ENCODE results near the genes GPR160 and TNIK.

- RRBS, result no CpG with 5 or more reads among the region's 1 CpG
Measured at GRCh38 chr3:169205929-169206441, 457.5 kb downstream of the MECOM start.

GRCh38 chr3:169266983-169267435, 396.5 kb downstream of the MECOM start:
- RRBS, result no CpG with 5 or more reads among the region's 4 CpGs

DNA sequence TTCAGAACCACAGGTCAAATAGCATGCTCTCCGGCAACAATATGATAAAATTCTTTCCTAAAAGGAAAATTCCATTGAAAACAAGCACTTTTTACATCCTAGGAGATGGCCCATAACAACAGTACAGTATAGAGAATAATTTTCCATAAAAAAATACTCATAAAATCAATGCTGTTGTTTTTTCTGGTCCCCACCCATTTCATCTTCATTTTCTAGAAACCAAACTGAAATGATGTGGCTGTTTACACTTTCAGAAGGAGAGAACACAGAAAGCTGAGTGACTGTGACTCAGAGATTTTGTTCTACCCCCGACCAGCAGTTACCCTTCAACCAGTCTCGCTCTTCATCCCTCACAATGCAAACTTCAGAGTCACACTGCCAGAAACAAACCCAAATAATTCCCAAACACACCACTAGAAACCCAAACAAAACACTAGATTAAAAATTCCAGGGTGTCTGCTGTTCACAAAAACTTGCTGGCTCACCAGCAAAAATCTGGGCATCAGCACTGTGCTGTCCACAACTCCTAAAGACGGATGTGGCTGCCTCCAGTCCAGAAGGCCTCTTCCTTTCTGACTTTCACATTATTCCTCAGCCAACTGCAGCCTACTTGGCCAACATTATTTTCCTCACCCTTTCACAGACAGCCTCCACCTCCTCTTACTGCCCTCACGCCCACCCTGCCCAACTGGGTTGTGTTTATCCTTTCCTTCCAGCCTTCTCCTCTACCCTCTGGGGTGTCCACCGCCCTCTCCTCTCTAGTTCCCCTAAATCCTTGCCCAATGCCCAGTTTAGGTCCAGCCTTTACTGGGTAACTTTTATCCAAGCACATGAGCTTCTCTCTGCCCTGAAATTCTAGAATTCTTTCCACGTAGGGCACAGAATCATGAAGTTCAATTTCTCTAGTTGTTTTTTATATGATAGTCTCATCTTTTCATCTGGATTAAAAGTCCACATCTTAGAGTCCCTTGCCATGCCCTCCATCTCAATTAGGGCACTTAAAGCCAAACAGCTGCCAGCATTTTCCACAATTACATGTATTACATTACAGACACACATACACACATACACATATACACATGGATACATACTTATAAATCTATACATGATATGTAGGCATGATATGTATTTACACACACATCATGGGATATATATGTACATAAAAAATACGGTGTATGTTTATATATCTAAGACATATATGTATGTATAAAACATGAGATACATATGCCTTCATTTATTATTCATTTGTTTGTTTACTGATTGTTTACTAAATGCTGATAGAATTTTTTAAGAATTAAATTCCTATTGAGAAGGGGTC, 71.3 kb downstream of the MECOM start:
- RRBS, result no CpG with 5 or more reads among the region's 8 CpGs

DNA sequence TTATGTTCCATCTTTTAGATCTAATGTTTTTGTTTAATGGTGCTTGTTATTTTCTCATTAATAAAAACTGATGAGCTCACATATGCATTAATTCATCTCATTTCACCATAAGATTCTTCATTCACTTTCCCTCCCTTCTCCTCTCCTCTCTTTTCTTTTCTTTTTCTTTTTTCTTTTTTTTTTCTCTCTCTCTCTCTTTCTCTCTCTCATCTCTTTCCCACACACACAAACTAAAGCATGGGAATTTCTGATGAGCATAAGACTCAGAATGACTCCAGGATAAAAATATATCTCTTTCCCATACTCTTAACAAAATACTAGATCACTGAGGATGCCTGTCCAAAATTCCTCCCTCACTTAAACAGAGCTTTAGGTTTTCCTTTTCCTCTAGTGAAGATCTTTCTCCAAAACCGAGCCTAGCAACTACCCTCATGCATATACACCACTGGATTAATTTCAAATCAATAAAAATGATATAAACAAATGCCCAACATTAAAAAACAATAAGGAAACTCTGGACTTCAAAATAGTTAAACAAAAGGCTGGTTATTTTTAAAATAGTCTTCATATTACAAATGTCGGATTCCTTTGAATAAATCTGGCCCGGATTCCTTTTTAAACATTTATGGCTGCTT, 49.5 kb downstream of the MECOM start:
- RRBS, result no CpG with 5 or more reads among the region's 3 CpGs

GRCh38 chr3:169658263-169659048, 5.1 kb downstream of the MECOM start:
- RRBS, result 4% methylated on average over 6 of the region's 27 CpGs

DNA sequence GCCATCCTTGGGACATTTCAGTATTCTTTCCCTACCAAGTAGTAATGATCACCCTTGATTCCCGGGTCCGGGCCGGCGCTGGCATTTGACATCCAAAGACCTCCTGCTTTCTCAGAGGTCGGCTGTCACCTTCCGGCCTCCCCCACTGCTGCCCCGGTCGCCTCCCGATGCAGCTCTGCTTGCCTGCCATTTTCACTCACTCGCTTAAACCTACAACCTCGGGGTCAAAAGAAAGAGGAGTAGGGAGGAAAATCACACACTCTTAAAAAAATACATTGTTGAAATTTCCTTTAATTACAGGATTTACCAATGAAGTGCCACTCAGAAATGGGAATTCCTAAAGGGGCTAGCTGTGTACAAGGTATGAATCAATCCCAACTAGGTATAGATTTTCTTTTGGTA, 745 bp upstream of the MECOM start:
- RRBS, result 11% methylated on average over 4 of the region's 11 CpGs

DNA sequence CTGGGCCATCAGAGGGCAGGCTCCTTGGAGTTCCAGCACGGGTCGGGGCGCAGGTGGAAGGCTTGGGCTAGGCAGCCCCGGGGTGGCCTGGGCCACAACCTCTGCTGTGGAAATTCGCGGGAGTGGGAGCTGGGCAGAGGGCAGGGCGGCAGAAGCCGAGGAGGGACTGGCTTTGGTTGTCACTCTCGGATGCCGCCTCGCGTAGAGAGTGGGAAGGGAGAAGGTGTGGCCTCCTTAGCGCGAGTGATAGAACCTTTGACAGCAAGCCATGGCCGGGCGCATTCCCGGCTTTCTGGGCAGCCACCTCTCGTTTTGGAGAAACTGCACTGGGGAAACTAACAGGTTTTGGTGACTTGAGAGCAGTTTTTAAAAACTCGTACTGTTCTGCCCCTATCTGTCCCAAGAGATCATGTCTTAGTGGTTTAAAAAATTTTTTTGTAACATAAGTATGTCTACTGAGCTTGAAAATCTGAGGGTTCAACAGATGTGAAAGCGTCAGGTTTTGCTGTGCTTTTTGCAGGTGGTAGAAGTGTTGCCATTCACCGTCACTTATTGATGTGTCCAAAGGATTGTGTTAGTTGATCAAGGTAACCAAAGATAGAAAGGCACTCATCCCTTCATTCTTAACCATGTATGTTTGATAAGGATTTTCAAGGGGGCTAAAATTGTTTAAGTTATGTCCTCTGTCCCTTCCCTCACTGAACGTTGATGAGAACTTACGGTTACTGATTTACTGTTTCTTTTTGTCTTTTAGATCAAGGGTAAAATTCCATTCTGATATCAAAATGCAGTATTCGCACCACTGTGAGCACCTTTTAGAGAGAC, 527 bp downstream of the MYNN start:
- RRBS, result under 1% methylated on average over 2 of the region's 24 CpGs

- RRBS, result no CpG with 5 or more reads among the region's 1 CpG
Measured at GRCh38 chr3:169871350-169871849, 1.7 kb upstream of the LRRC31 start.

DNA sequence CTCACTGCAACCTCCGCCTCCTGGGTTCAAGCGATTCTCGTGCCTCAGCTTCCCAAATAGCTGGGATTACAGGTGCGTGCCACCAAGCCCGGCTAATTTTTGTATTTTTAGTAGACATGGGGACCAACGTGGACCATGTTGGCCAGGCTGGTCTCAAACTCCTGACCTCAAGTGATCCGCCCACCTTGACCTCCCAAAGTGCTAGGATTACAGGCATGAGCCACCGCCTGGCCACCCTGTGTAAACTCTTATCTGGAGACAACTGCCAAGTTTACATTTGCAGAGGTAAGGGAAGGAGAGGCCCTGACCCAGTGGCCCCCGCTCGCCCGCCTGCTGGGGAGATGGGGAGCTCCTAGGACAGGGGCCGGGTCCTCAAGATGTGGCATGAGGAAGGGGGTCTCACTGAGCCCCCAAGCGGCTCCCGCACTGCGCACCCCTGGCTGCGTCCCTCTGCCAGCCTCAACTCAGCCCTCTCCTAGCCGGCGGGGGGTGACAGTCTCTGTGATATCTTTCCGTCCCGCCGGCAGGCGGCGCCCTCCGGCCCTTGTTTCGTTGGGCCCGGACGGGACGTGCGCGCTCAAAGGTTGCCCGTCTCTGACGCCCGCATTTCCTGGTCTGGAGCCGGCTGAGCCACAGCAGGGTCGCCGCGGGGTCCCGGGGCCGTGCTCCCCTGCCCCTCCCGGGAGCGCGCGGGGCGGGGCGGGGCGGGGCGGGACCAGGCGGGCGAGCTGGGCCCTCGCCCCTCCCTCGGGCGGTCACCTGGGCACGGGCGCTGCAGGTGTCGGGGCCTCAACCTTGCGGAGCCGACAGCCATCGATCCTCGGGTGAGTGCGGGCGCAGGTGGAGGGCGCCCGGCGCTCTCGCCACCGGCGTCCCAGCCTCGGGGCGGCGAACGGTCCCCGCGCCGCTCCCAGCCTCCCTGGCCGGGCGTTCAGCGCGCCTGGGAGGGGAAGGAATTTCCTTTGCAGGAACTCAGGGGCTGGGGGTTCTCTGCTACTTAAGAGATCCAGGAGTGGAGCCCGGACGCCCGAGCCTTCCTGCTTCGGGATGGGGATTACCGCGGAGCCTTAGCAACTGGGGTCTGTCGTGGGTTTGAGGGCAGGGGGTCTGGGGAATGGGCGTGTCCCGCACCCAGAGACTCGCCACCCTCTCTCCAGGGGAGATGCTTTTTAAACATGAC, at the start of gene GPR160:
TSS of gene GPR160 (plus strand) at position 604 of the 1,180 bp plus-strand sequence.
- RRBS, result 2% methylated on average over 25 of the region's 88 CpGs

DNA sequence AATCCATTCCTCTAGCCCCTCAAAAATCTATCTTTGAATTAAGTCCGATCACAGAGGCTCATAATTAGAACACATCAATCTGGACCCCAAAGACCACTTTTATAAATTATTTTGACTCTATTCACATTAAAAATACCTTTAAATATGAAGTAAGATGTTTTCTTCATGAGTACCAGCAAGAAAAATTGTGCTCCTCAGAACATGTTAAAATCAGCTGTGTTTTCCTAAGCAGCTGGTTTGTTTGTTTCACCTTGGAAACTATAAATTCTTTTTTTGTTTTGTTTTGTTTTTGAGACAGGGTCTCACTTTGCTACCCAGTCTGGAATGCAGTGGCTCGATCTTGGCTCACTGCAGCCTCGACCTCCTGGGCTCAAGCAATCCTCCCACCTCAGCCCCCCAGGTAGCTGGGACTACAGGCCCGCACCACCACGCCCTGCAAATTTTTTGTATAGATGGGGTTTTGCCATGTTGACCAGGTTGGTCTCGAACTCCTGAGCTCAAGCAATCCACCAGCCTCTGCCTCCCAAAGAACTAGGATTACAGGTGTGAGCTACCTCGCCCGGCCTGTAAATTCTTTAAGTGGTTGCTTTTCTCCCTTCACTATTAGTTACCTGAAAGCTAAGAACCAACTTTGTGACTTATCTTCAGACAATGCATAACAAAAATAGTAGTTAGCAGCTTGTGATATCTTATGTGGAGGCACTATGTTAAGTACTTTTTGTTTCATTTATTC, 40.0 kb downstream of the PHC3 start:
- RRBS, result no CpG with 5 or more reads among the region's 8 CpGs

DNA sequence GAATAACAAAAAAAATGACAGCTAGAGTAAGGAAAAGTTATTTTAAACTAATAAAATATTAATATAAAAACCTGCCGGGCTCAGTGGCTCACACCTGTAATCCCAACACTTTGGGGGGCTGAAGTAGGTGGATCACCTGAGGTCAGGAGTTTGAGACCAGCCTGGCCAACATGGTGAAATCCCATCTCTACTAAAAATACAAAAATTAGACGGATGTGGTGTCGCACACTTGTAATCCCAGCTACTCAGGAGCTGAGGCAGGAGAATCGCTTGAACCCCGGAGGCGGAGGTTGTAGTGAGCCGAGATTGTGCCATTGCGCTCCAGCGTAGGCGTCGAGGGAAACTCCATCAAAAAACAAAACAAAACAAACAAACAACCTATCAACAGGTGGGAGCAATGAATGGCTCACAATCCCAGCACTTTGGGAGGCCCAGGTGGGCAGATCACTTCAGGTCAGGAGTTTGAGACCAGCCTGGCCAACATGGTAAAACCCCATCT, 4.7 kb downstream of the SKIL start:
- RRBS, result no CpG with 5 or more reads among the region's 11 CpGs

DNA sequence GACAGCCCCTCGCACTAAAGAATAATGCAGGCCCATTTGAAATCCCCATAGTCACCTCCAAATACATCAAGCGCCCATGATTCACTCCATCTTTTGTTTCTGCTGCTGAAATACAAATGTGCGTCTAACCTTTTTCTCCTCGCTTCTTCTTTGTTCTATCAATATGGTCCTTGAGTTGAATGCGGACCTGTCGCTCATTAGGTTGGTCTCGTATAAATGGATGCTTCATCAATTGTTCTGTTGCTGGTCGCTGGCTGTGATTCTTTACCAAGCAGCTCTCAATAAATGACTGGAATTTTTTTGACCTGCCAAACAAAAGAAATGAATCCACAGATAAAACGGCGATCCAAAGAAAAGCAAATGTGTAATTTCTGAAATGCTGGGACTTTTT, 140.4 kb upstream of the SLC2A2 start:
- RRBS, result no CpG with 5 or more reads among the region's 10 CpGs

DNA sequence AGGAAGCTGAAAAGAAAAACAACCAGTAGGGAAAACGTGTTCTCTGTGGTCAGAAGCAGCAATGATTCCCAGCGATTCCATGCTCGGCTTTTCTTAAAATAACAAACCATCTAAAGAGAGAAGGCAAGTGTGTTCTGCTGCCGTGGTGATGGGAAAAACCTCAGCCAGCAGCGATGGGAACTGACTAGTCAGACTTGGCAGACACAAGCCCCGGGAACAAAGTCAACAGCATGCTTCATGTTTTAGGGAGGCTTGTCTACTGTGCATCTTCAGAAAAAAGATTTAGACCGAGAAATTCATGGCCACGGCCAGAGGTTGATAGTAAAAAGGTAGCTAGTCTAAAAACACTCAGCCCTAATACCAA, 153.5 kb downstream of the TNIK start:
- RRBS, result no CpG with 5 or more reads among the region's 8 CpGs

- RRBS, result 2% methylated on average over 13 of the region's 54 CpGs
Measured at GRCh38 chr3:171459918-171460654, at the start of gene TNIK. Gene TNIK, minus strand, starts transcription at chr3:171460405.

- RRBS, result no CpG with 5 or more reads among the region's 2 CpGs
Measured at GRCh38 chr3:171746674-171746992, 63.6 kb downstream of the PLD1 start.

DNA sequence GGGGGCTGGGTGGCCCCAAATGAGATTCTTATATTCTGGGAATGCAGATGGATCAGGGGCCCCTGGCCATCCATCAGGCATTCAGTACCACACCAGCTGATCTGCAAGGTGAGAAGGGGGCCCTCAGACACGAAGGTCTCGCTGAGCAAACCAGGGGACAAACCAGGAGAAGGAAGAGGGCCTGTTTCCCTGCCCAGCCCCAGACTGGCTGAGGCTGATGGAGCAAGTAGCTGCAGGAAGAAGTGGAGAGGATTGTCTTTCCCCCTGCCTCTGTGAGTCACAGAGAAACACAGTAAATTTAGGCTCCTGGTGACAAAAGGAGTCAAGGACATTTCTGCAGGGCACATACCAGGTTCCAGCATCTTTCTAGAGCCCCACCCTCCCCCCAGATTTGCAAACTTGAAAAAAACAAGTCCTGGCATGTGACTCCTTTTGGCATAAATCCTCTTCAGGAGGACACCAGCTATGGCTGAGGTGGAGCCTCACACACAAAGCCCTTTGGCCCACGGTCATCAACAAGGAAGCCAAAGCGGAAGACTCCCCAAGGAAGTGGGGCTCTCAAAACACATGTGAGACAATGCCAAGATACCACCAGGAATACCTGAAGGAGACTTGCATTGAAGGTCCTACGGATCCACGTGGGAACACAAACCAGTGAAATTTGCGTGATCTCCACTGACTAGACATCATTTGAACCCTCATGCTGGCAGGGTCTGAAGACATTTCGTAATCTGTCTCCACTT, 17.7 kb downstream of the PLD1 start:
- RRBS, result no CpG with 5 or more reads among the region's 8 CpGs

GRCh38 chr3:171796682-171797335, 13.5 kb downstream of the PLD1 start:
- RRBS, result no CpG with 5 or more reads among the region's 4 CpGs

DNA sequence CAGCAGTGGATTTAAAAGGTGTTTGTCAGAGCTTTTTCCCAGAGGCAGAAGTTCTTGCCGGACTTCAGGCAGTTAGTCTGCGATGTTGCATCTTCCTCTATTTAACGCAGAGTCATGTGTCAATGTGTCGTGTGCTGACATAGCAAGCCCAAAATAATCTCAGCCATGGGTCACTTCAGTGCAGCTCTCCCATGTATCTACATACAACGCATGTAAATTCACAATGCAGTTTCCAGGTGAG, 8.0 kb upstream of the TMEM212 start:
- RRBS, result no CpG with 5 or more reads among the region's 5 CpGs

GRCh38 chr3:171838142-171838986, 4.8 kb upstream of the TMEM212 start:
- RRBS, result no CpG with 5 or more reads among the region's 9 CpGs